ENCODE measurements around the gene KCNAB2.

GRCh38 chr1:3457216-3458147, 3.0 kb downstream of the ARHGEF16 start:
- PRO-cap, 2 experiments: no peak in any of the 2 experiments

GRCh38 chr1:3460679-3461359, 6.4 kb downstream of the ARHGEF16 start:
- PRO-cap, 2 experiments: no peak in any of the 2 experiments

GRCh38 chr1:3654674-3655130, 2.4 kb downstream of the TP73 start:
- PRO-cap, 2 experiments: peak in 2 of 2 experiments; most common plus-strand start chr1:3654924 (in 1)

DNA sequence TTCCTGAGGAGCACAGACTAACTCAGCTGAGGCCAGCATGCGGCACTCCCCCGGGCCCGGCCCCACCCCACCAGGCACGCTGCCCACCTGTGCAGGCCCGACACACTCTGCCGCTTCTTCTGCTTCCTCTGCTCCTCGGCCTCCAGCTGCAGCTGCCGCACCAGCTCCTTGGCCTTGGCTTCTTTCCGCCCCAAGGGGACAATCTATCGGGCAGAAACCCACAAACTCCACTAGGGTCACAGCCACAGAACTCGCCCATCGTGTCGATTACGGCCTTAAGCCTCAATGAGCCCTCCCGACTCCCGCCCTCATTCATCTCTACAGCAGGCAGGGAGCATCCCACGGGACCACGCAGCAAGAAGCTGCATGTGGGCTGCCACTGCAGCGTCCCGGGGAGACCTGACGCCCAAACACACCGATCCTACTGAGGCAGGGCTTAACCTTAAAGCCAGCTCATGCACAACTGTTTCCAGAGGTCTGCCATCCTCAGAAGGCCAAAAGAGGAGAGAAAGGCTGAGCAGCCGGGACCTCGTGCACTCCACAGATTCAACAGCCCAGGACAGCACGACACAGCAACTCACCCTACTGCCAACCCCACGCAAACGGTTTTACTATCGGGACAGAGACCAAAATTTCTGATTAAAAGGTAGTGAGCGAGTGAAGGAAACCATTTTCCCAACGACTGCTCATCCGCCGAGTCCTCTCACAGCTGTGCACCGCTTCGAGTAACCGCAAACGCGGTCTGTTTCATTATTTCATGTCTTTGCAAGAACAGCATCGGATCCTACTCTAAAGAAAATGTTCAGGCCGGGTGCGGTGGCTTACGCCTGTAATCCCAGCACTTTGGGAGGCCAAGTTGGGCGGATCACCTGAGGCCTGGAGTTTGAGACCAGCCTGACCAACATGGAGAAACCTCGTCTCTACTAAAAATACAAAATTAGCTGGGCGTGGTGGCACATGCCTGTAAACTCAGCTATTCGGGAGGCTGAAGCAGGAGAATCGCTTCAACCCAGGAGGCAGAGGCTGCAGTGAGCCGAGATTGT, 11.7 kb downstream of the SMIM1 start:
- PRO-cap, 2 experiments: no peak in any of the 2 experiments

DNA sequence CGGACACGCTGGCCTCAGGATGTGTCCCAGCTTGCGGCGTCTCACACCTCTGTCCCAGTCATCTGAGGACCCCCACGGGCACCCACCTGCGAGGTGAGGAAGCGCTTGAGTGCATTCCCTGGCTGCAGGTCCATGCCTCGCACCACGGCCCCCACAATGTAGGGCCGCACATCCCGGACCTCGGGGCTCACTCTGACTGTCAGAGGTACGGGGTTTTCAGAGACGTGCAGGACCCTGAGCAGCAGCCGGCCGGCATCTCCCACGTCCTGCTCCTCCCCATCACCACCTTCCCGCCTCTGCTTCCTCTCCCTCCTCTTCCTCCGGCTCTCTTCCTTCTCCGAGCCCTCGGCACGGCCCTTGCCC, 9.6 kb downstream of the LRRC47 start:
- PRO-cap, 2 experiments: no peak in any of the 2 experiments

DNA sequence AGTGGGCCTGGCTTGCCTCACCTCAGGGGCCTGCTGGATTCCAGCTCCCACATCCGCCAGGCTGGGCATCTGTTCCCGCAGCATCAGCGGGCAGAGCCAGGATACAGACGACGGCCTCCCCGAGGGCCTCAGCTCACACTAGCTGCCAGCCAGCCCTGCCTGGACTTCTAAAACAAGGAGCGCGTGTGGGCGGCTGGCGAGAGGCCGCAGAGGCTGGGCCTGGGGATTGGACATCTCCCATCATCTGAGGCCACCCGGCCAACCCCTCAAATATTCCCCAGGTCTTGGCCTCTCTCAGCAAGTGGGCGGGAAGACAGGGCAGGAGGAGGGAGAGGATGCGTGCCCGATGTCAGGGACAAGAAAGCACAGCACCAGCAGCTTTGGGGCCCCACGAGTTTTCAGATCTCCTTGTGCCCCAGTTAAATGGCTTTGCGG, 208.8 kb upstream of the C1orf174 start:
- PRO-cap, 2 experiments: no peak in any of the 2 experiments

GRCh38 chr1:4796355-4797008, 142.1 kb downstream of the AJAP1 start:
- PRO-cap, 2 experiments: no peak in any of the 2 experiments

GRCh38 chr1:5810097-5810597, 182.1 kb downstream of the NPHP4 start:
- PRO-cap, 2 experiments: no peak in any of the 2 experiments

- PRO-cap, 2 experiments: no peak in any of the 2 experiments
Observed at GRCh38 chr1:5991350-5991569, 965 bp downstream of the NPHP4 start.

- PRO-cap, 2 experiments: peak in 1 of 2 experiments; most common plus-strand start chr1:6013260 (in 1)
Observed at GRCh38 chr1:6013020-6013438, 20.8 kb upstream of the NPHP4 start.

DNA sequence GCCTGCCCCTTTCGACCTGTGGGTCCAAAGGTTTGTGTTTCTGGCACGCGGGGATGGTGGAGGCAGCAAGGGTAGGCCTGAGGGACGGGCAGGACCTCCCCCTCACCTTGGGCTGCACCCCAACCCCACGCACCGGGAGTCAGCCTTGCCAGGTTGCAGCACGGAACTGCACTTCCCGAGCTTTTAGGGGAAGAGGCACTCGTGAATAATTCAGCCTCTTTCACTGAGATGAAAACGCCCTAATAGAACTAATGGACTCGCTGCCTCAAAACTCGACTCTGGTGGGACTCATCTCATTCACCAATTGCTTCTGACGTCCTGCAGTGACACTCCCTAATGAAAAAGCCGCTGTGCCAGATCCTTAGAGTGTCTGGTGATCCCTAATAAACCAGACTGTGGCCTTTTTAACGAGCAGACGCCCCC, at the start of gene KCNAB2:
Gene KCNAB2 (plus strand): TSS at position 138 of the 423 bp plus-strand sequence.
- PRO-cap, 2 experiments: no peak in any of the 2 experiments

DNA sequence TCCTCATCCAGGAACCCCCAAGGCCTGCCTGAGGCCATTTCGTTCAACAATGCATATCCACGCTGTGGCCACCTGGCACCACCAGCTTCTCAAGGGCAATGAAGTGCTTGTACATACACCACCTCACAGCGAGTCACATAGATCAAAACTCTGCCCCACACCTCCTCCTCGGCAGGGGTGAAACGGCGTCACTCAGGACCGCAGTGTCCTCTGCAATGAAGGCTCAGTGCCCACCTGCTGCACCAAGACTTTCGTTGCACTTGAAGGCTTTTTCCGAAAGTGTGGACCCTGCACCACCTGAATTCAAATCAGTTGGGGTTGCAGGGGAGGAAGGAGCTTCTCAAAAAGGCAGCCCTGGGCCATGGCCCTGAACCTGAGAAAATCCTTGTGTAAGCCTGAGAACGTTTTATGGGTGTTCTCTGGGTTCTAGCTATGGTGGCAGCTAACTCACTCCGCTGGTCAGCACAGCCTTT, 2.9 kb upstream of the CHD5 start:
- PRO-cap, 2 experiments: no peak in any of the 2 experiments

GRCh38 chr1:6247056-6247918, 3.3 kb downstream of the HES3 start:
- PRO-cap, 2 experiments: no peak in any of the 2 experiments

- PRO-cap, 2 experiments: no peak in any of the 2 experiments
Observed at GRCh38 chr1:6258538-6259127, 2.3 kb downstream of the GPR153 start.

DNA sequence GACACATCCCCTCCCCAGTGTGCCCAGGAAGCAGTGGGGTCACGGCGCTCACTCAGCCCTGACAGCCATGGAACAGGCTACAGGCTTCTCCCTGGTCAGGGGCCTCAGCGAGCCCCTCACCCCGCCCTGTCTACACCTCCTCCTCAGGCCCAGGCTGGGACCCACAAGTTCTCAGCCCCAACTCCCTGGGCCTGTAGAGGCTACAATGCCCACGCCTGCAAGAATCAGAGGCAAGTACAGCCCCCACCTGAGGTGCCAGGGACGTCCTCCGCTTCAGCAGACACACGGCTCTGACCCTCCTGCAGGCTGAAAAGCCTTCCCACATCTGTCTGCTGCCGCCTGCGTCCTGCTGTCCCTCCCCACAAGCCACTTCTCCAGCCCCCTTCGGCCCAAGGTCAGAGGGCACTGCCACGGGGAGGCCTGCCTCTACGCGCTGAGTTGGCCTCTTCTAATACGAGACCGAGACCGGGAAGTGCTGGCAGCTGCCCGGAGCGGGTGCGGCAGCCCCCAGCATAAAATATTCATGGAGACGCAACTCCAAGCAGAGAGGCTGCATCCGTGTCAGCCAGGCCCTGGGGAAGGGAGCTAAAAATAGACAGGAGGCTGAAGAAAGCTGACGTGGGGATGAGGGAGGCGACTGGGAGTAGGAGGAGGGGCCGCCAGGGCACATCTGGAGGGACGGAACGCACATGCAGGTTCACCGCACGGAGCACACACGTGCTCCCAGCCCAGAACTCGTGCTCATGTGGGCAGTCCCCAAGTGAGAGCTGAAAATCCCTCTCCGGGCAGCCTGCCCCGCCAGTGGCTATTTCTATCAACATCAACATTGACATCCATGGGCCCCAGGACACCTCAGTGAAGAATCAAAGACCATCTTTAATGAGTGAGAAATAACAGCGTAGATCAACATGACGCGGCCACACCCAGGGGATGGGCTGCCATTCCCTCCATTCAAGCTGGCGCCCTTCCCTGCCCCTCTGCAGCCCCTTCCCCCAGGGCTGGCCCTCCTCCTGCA, 15.4 kb upstream of the GPR153 start:
- PRO-cap, 2 experiments: peak in 2 of 2 experiments; most common plus-strand start position 667 of the sequence (in 2); most common minus-strand start position 581 of the sequence (in 2)

DNA sequence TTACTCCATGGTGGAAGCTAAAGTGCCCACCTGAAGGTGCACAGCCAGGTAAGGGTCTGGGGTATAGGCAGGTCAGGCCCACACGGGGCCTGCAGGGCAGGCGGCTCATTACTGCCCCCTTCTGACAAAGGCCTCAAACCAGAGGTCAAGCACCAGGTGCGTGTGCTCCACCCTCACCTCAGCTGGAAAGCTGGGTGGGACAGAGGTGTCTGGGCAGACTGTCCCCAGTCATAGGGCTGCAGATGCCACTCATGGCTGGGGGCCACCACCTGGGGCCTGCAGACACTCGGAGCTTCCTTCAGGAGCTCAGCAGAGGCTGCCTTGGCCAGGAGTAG, 36.3 kb downstream of the ACOT7 start:
- PRO-cap, 2 experiments: no peak in any of the 2 experiments

GRCh38 chr1:6486454-6487017, 4.9 kb downstream of the PLEKHG5 start:
- PRO-cap, 2 experiments: no peak in any of the 2 experiments

DNA sequence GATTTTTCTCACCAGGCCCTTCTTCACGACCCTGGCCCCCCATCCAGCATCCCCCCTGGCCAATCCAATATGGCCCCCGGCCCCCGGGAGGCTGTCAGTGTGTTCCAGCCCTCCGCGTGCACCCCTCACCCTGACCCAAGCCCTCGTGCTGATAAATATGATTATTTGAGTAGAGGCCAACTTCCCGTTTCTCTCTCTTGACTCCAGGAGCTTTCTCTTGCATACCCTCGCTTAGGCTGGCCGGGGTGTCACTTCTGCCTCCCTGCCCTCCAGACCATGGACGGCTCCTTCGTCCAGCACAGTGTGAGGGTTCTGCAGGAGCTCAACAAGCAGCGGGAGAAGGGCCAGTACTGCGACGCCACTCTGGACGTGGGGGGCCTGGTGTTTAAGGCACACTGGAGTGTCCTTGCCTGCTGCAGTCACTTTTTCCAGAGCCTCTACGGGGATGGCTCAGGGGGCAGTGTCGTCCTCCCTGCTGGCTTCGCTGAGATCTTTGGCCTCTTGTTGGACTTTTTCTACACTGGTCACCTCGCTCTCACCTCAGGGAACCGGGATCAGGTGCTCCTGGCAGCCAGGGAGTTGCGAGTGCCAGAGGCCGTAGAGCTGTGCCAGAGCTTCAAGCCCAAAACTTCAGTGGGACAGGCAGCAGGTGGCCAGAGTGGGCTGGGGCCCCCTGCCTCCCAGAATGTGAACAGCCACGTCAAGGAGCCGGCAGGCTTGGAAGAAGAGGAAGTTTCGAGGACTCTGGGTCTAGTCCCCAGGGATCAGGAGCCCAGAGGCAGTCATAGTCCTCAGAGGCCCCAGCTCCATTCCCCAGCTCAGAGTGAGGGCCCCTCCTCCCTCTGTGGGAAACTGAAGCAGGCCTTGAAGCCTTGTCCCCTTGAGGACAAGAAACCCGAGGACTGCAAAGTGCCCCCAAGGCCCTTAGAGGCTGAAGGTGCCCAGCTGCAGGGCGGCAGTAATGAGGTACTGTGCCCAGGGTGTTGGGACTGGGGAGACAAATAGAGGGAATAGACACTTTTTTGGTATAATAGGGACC, 859 bp downstream of the ZBTB48 start:
- PRO-cap, 2 experiments: no peak in any of the 2 experiments

- PRO-cap, 2 experiments: no peak in any of the 2 experiments
Observed at GRCh38 chr1:6585713-6586240, 6.0 kb downstream of the ZBTB48 start.

DNA sequence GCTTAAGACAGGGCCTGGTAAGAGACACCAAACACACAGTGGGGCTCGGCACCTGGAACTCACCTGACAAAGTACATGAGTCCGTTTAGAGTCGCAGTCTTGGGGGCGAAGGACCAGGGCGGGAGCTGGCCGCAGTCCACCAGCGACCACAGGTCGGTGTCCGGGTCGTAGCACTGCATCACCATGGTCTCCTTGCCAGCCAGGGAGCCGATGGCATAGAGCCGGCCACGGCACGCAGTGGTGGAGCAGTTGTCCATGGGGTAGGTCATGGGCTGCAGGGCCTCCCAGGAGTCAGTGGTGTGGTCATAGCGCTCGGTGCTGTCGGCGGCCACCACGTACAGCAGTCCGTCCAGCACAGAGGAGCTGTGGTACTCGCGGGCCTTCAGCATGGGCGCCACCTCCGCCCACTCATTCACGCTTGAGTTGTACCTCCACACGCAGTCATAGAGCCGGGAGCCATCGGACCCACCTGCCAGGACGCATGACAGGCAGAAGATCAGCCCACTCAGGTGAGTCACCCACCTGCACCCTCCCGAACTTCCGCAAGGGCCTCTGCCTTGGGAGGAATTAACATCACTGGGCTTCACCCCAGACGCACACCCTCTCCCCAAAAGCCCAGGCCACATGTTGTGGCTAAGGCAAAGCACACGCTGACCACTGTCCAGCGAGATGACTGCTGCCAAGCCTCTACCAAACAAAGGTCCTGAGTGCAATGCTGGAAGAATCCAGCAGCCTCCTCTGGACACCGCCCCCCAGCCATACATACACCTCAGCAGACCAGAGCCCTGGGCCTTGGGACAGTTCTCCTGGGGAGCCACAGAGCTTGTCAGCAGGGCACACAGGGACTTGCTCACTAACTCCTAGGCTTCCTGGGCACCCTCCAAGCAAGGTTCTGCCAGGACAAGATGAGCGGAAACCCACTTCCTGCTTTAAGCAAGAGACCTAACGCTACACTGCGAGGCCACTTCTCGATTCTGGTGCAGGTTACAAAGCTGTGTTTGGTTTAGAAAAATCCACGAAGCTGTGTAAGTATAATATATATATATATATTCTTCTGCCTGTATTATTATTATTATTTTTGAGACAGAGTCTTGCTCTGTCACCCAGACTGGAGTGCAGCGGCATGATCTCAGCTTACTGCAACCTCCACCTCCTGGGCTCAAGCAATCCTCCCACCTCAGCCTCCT, 3.3 kb downstream of the KLHL21 start:
- PRO-cap, 2 experiments: peak in 1 of 2 experiments; most common plus-strand start position 797 of the sequence (in 1); most common minus-strand start position 659 of the sequence (in 1)